Brain (tissue), 1 donor: Measurements from ENCODE around the genes FAM104B, USP51, ZXDA and ASB12.

DNA sequence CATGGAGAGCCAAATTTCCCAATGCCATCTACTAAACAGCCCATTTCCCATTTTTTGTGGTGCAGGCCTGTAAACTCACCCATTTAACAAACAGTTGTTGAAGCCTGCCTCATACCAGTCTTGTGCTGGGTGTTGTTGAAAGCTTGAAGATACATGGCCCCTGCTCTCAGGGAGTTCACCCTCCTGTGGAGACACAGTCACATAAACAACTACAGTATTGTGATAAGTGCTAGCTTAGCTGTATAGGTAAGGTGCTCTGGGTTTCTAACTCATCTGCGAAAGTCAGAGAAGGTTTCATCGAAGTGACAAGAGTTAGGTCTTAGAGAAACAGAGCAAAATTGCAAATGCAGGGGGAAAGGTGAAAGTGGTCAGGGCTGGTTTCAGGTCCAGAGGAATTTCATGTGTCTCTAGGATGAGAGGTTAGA is 1.2 kb upstream of the GNL3L start:
- RRBS = no CpG with 5 or more reads among the region's 2 CpGs

GRCh38 chrX:54639091-54640265 is 109.5 kb downstream of the GNL3L start:
- RRBS = under 1% methylated on average over 7 of the region's 53 CpGs

- RRBS = no CpG with 5 or more reads among the region's 16 CpGs
These were observed 1.5 kb downstream of the MAGED2 start for GRCh38 chrX:54809007-54809481.

GRCh38 chrX:54841215-54842015 is 33.9 kb downstream of the MAGED2 start:
- RRBS = no CpG with 5 or more reads among the region's 4 CpGs

DNA sequence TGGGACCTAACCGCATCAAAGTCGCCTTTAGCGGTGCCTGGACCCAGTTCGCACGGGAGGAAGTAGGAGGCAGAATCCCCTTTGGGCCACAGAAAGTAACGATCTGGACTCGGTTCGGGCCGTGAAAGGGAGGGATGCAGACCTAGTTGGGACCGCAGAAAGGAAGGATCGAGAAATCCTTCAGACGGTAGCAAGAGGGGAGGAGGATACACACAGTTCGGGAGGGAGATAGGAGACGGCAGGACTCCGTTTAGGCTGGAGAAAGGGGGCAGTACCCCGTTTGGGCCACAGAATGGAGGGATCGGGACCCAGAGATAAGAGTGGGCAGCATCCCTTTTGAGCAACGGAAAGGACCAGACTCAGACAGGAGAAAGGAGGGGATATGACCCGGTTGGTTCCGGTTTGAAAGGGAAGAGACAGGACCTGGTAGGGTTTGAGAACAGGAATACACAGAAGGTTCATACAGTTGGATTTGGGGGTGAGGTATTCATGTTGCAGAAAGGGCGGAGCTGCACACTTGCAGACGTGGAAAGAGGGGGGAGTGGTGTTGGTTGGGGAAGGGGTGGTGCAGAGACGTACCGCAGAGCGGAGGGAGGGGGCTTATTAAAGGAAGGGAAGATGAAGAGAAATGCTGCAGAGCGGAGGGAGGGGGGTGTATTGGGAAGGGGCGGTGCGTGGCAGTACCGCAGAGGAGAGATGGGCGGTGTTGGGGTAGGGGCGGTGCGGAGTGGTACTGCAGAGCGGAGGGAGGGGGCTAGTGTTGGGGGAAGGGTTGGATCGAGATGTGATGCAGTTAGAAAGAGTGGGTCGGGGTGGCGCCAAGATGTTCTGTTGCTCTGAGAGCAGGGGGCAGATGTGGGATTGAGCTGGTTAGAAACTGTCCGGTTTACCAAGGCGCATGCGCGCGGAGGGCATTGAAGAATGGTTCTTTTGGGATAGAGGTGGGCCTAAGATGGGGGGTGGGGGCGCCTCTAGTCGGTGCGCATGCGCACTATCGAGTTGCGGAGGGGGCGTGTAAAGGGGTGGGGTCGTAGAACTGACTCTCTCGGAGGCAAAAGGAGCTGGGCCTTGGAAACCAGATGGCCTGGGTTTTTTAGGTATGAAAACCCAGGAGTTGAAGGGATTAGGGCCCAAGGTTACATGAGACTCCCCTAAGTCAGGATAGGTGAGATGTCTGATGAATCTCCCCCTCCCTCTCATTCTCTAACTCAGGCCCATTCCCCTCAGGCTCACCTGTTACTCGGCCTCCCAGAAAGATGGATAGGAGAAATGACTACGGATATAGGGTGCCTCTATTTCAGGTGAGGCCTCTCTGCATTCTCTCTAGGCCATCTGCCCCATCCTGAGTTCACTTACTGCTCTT is 848 bp downstream of the TRO start:
- RRBS = no CpG with 5 or more reads among the region's 52 CpGs

DNA sequence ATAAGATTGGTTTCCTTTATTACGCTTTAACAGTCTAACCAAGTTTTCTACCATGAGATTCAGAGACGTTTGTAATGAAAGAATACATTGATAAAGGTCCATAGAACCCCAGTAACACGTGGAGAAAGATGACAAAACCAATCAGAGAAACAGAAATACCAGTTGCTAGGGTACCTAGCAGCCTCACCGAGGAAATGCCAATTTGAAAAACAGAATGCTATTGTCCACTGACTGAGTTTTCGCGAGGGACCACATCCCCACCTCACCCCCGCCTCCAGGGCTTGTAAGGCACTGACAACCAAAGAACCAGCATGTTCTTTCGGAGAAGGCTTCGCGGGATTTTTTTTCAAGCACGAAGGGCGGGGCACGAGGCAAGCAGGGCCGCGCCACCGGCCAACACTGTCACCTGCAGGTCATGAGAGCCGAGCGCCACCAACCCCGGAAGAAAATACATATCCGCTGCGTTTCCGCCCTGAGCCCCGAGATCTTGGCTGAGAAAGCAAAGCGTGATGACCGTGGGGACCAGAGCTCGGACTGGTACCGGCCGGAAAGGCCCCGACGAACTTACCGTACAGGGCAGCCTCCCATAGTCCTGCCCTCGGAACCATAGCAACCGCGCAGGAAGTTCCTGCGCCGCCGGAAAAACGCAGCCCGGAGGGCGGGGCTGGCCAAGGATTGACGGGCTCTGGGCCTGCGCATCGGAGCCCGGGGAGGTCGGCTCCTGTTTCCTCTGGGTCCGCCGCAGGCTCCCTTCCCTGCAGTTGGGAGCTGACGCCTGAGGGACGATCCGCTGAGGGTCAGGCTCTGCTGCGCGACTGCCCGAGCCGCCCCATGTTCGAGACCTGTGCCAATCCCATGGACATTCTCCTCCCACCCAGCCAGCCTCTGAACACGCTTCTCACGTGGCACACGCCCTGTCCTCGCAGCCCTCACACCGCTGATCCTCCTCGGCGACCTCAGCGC is at the start of gene FAM104B:
Gene FAM104B, minus strand, starts transcription at position 617 of the 963 bp plus-strand sequence.
- RRBS = 1% methylated on average over 14 of the region's 63 CpGs

GRCh38 chrX:55279932-55280251 is 15.2 kb upstream of the PAGE3 start:
- RRBS = no CpG with 5 or more reads among the region's 10 CpGs

DNA sequence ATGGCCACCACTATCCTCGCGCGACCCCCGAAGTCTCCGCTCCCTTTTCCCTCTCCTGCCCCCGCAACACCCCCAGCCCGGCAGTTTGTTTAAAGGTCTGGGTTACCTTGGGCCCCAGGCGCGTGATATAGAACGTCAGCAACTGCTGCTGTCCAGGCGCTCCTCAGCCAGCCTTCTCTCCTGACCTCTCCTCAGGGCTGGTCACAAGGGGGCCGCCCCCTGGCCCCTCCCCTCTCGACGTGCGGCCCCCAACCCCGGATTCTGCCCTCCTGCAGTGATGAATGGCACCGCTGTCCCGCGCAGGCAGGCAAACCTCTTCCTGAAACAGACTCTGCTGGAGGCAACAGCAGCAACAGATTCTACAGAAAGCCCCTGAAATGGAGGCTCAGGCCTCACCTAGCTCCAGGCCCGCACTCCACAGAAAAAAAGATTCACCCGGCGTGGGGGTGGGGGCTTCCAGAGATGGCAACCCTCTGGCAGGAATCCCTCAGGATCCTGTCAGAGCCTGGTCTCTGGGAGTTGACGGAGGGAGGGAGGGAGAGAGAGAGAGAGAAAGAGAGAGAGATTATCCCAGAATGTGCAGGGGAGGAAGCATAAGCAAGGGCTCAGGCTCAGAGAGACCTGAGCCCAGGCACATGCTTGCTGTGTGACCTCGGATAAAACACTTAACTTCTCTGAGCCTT is at the start of gene USP51:
Gene USP51, minus strand, starts transcription at position 179 of the 683 bp plus-strand sequence.
- RRBS = no CpG with 5 or more reads among the region's 24 CpGs

GRCh38 chrX:56762316-56762973 is 33.4 kb downstream of the NBDY start:
- RRBS = no CpG with 5 or more reads among the region's 6 CpGs

DNA sequence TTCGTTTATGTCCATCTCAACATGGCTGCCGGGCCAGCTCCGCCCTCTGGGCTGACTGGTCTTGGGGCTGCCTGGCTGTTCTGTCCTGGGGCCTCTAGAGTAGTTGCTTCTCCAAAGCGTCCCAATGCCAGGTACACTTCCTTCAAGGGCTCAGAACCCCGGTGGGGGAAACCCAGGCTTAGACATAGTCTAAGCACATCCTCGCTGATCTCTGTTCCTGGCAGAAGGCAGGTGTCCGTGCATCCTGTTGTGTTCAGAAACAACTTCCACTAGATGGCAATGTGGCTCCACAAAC is 35.2 kb downstream of the NBDY start:
- RRBS = 13% methylated on average over 2 of the region's 7 CpGs

DNA sequence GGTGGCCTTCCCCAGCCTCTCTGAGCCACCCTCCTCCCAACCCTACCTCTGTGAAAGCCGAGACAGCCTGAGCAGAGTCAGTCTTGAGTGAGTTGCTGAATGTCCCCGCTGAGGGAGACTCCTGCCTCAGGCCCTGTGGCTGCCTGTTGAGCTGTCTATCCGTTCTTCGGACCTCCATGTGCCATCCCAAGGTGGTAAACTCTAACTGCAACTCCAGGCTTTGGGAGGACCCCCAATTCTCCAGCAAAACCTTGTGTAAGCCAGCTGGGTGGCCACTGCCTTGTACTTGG is 37.7 kb downstream of the NBDY start:
- RRBS = no CpG with 5 or more reads among the region's 4 CpGs

DNA sequence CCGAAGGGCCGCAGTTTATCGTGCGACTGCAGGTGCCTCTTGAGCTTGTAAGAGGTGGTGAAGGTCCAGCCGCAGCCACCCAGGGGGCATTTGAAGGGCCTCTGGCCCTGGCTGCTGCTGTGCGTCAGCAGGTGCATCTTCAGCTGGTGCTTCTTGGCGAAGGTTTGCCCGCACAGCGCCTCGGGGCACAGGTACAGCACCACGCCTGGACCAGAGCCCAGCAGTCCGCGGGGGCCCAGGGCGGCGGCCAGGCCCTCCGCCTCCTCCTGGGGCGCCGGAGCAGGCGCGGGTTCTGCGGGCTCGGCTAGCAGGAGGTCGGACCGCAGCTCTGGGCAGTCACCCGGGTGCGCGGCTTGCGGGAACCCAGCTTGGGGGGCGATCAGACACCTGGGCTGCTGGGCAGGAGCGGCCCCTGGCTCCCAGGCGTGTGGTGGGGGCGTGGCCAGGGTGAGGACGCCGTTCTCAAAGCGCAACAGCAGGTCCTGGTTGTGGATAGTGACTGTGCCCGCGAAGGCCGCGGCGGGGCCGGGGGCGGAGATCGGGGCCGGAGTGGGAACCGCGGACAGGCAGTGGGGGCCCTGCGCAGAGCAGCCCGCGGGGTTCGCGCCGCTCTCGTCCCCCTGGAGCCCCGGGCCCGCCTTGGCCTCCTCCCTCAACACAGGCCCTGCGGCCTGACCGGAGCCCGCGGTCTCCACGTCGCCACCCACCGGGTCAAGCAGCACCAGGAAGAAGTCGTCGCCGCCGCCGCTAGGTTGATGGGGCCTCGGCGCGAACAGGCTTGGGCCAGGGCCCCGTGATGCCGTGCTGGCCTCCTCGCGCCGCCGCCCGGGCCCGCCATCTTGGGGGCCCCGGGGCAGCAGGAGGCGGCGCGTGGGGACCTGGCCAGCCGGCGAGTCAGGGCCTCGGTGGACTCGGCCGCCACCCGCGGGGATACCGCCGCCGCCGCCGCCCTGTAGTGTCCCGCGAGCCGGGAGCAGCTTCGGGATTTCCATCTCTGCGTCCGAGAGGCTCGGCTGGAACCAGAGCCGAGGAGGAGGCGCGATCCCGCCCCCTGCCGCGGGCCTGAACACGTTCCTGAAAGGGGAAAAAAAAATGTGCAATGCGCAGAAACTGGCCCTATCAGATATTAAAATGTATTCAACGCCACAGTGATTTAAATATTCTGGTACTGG is at the start of gene ZXDA:
Gene ZXDA, minus strand, starts transcription at position 1,030 of the 1,172 bp plus-strand sequence.
- RRBS = 2% methylated on average over 5 of the region's 110 CpGs

GRCh38 chrX:63349312-63350339 is 1.5 kb downstream of the SPIN4 start:
- RRBS = no CpG with 5 or more reads among the region's 12 CpGs

DNA sequence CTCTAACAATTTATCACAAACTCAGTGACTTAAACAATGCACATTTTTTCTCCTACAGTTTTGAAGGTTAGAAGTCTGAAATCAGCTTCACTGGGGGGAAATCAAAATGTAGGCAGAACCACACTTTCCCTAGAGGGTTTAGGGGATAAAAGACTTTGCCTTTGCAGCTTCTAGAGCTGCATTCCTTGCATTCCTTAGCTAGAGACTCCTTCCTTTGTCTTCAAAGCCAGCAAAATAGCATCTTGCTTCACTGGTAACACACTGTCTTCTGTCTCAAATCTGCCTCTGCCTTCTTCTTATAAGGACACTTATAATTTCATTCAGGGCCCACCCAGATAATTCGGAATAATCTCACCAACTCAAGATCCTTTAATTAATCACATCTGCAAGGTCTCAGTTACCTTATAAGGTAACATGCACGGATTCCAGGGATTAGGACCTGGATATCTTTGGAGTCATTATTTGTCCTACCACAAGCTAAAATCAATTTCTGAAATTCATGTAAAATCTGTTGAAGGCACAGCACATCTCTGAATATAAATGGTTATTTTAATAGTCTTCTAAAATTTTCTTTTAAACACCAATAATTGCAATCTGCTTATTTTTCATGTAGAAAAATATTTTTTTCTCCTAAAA is 152.6 kb upstream of the SPIN4 start:
- RRBS = no CpG with 5 or more reads among the region's 2 CpGs

DNA sequence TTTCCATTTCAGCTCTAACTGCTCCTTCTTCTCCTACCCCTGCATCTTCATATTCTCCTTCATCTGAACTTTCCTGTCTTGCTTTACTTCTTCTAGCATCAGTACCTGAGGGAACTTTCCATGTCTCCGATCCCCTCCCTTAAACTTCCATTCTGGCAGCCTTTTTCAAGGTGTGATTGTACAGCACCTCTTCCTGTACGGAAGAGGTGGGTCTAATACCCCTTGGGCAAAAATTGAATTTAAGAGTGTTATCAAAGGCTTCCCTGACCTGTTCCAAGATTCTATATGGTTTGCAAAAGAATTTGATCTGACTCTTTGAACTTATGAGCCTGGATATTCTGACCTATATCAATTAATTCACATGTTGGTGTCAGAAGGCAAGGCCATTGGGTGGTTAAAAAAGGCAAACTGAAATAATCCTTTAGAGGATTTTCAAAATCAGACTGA is 155.6 kb upstream of the SPIN4 start:
- RRBS = no CpG with 5 or more reads among the region's 2 CpGs

DNA sequence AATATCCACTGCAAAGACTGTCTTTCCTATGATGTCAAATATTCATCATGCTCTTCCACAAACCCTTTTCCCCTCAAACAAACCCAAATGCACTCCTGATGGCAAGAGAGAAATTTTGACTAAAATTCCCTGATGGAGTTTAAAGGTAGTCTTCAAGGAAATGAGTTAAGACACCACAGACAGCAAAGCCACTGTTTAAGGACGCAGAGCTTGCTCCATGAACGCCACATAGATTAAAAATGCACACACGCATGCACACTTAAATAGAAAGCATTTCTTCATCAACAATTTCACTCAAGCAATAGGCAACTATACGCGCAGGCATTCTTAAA is 31.1 kb downstream of the ARHGEF9 start:
- RRBS = no CpG with 5 or more reads among the region's 5 CpGs

DNA sequence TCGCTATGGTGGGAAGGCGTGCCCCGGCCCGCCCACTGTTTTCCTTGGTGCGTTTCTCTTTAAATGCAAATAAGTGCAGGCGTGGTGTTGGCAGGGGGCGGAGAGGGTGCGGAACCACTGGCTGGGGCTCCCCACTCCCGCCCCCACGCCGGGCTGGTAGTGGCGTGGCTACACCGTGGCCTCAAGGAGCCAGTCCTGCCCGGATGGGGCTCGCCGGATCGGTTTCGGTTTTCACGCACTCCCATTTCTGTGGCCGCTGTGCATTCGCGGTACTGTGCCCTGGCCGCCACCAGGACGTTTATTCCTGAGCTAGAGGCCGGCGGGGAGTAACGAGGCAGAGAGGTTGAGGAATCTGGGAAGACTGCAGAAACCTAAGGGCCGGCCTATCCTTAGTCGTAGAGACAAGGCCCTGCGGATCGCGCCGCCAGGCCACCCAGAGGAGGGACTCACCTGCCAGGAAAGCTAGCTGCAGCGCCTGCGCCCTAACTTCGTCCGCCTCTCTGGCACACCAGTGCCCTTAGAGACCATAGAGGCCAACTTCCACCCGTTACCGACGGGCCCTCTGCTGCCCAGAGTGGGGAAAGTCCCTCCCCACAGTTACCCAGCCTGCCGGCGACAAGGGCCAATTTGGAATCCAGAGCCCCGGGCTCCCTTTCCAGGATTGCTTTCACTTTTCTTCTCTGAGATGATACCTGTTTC is 457 bp upstream of the AMER1 start:
- RRBS = 2% methylated on average over 17 of the region's 43 CpGs

DNA sequence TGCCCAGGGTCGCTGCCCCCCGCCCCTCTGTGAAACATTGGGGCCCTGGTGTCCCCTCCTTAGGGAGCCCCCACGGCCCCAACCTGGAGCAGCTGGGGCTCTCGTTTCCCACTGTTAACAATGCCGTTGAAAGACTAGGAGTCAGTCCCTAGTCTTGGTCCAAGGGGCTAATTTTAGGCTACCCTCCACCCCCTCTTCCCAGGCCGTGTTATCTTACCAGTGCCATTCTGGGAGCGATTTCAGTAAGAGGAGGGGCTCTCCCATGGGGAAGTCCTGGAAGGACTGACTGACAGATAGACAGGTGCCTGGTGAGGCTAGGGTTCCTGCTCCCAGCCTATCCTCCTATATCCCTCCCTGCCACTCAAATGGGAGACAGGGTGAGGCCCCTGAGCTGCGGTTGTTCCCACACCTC is at the start of gene ASB12:
Gene ASB12, minus strand, starts transcription at position 122 of the 412 bp plus-strand sequence.
- RRBS = no CpG with 5 or more reads among the region's 8 CpGs

- RRBS = no CpG with 5 or more reads among the region's 7 CpGs
These were observed 20.0 kb downstream of the LAS1L start for GRCh38 chrX:65514503-65515028.

GRCh38 chrX:65595405-65596134 is 61.0 kb upstream of the LAS1L start:
- RRBS = no CpG with 5 or more reads among the region's 6 CpGs